ENCODE results near the gene EDEM3.

DNA sequence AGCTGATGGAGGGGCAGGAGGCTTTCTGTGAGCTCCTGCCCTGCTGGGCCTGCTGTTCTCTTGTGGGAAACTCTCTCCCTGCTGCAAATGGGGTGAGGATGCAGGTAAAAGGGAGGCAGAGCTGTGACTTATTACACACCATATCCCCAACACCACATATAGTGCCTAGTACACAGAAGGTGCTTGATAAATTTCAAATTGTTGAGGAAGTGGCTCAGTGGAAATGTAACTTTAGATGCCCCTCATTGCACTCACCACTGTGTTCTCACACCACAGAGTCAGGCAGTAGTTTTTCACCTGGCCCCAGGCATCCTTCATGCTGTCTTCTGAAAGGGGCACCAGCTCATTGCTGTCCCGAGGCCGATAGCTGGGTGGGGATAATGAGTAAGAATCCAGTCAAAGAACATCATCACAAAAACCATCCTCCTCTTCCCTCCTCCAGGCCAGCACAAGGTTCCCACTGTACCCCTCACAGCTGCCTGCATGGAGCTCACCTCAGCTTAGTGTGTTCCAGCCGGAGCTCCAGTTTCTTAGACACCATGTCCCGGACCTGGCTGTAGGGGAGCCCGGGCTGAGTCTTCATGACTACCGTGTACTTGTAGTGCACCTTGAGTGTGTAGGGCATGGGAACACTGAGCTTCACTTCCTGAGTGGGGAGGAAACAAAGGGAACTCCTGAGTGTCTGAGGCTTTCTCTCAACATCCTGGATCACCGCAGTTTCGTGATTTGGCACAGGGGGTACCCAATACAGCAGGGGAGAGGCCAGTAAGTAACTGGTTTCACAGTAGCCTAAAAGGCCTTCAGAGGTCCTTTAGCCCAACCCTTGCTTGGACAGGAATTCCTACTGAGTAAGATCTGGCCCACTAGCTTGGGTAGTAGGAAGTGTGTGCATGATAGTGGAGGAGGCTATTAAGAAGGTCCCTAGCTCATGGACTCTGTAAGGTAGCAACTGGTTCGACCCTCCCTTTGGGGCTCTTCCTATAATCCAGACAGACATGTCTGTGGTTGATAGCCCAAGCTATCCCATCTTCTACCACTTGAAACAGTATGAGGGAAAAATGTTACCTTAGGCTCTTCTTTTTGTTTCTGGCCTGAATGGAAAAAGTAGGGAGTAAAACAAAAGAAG is 27.0 kb downstream of the NCF2 start:
- PRO-cap, result no peak

- PRO-cap, result no peak
Observed at GRCh38 chr1:183567495-183567928, 22.7 kb downstream of the NCF2 start.

- PRO-cap, result bidirectional peak, plus-strand start at chr1:183580522, minus-strand start at chr1:183580425
Observed at GRCh38 chr1:183580237-183580741, 10.0 kb downstream of the NCF2 start.

- PRO-cap, result unidirectional peak, plus-strand start at chr1:183655998
Observed at GRCh38 chr1:183655776-183656055, 2.6 kb upstream of the APOBEC4 start.

GRCh38 chr1:183812896-183813503 is 8.1 kb downstream of the RGL1 start:
- PRO-cap, result no peak

DNA sequence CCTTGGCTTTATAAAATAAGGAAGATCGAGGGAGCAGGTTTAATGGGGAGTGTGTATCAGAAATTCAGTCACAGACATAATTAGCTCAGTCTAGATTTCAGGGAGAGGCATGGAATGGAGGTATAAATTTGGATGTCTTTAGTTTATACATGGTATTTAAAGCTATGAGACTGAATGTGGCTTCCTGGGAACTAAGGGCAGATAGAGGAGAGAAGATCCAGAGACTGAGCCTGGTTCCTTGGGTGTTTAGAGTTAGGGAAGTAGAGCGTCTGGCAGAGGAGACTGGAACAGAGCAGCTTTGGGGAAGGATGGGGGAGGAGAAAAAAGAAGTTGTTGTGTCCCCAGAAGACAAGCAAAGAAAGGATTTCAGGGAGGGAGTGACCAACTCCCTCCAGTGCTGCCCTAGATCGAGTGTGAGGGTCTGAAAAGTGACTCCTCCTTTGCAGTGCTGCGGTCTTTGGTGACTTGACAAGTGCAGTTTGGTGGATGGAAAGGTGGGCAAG is 62.2 kb downstream of the RGL1 start:
- PRO-cap, result no peak

DNA sequence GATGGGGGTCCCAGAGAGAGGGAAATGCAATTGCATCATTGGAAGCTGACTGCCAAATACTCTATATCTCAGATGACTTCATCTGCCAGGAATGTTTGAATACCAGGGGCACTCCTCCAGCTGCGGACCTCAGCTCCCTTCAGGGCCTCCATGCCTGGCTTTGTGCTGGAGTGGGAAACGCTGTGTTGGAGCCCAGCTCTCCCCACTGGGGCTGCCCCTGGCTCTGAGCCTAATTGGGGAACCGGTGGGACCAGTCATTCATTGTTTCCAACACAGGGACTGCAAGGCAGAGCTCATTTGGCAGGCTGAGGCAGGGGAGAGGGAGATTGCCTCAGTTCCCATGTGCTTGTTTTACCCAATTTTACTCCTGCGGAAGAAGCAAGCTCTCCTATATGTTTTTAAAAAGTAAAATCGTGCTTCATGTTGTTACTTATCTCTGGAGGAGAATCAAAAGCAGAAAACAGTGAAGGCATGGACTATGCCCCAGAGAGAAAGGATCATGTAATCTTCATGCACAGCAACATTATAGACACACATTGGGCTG is 76.9 kb downstream of the RGL1 start:
- PRO-cap, result no peak

DNA sequence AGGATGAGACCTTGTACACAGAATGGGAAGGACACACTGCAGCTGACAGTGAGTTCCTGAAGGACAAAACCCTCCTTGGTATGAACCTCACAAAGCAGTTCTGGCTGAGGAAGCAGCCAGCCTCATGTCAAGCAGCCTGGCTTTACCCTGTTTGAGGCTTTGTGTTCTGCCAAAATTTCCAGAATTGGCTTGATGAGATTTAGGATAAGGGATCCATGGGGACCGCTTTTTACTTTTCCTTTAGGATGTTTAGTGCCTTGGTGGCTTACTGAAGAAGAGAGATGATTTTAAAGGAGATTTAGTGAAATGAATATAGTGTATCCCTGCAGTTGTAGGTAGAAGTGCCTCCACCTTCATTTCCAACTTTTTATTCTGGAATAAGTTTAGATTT is 93.8 kb downstream of the RGL1 start:
- PRO-cap, result no peak

- PRO-cap, result no peak
Observed at GRCh38 chr1:184395860-184396338, 9.1 kb downstream of the C1orf21 start.

DNA sequence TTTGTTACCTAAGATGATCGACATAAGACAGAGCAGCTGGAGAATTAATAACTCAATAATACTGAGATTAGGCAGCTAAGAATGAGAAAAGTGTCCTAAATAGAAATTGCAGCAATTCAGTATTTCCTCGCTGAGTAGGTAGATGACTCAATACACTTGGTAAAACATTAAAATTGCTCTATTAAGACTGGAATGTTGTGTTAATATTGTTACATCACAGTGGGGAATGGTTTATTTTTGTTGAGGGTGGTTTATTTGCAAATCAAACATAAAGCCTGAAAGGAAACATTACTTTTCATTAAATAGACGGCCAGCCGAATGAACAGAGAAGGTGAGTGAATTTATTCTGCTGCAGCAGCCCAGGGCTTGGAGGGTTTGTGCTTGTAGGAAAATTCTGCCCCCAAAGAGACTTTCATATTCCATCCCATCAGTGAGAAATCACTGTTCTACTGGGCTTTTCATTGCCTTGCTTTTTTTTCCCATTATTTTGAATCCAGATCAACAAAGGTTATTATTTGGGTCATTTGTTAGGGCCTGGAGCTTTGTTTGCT is 21.3 kb downstream of the C1orf21 start:
- PRO-cap, result no peak

DNA sequence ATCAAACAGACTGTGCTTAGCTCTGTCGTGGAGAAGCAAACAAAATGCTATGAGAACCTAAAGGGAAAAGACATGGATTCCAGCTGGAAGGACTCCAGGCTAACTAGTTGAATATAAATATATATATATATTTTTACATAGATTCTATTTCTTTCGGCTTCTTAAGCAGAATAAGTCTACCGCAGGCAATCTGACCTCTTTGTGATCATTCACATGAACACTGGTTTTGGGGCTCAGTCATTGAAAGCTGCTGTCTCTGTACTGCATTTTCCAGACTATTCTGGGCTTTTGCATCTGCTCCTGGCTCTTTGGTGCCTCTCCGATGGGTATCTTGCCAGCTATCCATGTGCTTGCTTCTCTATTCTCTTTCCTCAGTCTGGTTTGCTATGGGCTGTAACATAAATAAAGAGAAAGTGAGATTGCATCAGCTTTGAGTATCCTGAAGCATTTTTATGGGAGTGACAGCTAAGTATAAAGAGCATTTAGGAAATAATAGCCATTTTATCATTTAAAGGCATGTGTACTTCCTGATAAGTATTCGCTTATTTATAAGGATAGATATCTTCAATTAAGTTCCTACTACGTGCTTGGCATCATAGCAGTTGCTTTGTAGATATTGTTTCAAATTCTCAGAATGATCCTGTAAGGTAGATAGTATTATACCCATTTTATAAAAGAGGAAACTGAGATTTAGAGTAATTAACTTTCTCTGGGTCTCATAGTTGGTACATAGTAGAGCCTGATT is 70.7 kb downstream of the C1orf21 start:
- PRO-cap, result no peak

GRCh38 chr1:184556595-184557288 is 169.9 kb downstream of the C1orf21 start:
- PRO-cap, result no peak

- PRO-cap, result bidirectional peak, plus-strand start at chr1:184754696, minus-strand start at chr1:184754850
Observed at GRCh38 chr1:184754485-184755534, at the start of gene EDEM3. EDEM3 (minus strand) TSS chr1:184754858.

DNA sequence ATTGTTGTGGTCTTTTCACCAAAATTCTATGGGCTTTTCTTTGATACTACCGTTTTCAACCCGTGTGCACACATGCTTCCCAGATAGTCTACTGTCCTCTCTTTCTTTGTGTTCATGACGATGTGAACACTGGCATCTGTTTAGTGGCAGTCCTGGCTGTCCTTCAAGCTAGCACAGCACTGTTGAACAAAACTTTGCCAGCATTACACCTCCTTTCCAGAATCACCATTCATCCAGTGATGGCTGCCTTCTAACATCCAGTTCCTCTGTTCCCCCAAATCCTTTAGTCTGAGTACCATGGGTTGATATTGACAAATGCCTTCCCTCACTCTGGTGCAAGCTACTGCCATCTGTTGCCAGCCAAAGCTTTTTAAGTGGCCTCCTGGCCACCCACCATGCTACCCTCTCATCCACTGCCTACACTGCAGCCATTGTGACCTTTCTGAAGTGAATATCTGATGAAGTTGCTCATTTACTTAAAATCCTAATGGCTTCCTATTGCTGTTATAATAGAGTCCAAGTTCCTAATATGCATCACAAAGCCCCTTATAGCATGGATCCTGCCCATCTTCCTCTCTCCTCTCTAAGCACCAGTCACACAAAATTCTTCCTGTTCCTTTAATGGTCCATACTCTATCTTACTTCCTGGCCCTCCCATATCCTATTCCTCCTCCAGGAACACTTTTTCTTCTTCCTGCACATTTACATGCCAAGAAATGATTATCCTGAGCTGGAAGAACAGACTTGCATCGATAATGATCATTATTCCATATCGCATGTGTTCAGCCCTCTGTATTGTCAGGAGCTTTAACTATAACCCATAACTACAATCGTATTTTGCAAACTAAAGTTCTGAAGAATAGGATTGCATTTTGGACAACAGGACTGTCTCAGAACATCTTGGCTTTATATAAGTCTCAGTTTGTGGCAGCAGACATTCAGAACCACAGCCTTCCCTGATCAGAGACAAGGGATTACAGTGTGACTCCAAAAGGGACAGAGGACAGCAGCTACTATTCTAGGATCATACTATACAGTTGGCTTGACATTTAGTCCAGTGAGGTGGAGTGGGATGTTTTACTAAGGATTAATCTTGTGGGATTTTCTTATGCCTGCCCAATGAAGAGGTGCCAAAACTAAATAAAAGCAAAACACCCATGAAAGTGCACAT is 94.0 kb downstream of the NIBAN1 start:
- PRO-cap, result no peak

DNA sequence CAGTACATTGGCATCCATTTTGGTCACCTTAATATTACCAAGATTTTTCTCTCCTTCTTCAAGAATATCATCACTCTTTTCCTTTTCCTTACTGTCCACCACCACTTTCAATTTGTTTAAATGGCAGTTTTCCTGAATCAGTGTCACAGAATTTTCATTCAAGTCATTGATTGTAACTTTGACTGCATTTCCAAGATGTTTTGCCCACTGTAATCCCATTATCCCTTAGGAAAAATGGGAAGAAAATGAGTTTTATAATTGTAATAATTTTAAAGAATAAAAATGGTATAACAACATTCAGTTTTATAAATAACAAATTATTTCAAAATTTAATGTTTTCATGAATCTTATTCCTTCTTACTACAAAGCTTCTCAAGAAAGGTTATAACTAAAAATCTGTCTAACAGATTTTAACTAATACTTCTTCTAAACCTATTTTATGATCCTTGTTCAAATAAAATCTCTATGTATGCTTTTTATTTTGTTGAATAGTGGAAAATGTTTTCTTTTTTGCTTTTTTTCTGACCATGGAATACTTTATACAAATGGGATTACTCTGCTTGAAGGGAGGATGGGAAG is 16.7 kb downstream of the TRMT1L start:
- PRO-cap, result no peak

GRCh38 chr1:185281074-185281869 is 35.8 kb downstream of the IVNS1ABP start:
- PRO-cap, result no peak

DNA sequence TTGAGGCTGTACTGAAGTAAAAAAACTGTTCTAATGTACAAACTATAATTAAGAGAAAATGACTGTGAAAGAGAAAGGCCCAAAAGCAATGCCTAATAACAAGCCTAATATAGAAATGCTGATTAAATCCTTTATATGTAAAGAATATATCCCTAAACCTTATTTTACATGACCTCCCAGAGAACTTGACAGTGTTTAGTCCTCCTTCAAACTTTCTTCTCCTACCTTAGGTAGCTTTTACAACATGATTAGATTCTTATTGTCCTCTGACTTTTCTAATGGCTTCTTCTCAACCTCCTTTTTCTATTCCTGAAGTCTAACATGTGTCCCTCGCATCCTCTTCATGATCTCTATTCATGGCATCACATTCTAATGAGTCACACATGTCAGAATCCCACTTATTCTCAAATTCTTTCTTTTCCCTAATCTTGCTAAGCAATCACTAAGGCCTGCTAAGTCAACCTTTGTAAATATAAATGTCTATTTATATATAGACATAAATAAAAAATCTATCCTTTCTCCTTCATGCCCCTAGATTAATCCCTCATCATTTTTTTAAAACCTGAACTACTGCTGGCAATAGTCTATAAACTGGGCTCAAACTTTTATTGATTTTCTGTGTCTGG is 13.8 kb downstream of the IVNS1ABP start:
- PRO-cap, result no peak

DNA sequence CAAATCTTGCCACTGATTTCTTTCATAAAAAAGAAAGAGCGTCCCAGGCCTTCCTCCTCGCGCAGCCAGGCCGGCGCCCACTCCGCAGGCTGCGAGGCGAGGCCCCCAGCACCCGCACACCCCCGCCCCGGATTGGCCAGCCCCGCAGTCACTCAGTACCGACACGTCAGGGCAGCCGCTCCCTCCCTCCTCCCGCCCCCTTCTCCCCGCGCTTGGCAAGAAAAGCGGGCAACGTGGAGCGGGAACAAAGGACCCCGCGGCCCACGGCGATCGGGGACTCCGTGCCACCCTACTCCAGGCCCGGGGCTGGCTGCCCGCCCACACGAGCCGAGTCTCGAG is 934 bp downstream of the IVNS1ABP start:
- PRO-cap, result unidirectional peak, plus-strand start at position 218 of the sequence

DNA sequence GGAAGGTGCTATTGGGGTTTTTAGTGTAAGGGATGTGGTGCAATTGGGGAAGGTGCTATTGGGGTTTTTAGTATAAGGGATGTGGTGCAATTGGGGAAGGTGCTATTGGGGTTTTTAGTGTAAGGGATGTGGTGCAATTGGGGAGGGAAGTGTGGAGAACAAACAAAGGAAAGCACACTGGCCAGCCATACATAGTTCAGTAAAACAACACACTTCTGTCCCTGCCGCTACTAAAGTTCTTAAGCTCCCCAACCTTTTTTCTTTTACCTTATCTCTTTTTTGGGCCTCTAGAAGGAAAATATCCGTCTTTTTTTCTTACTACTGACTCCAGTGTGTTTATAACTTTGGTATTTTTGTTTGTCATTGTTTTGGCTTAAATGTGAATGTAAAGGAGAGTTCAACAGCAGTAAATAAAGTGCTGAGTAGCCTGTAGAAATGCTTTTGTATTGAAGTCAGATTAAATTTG is 103.8 kb upstream of the IVNS1ABP start:
- PRO-cap, result no peak

DNA sequence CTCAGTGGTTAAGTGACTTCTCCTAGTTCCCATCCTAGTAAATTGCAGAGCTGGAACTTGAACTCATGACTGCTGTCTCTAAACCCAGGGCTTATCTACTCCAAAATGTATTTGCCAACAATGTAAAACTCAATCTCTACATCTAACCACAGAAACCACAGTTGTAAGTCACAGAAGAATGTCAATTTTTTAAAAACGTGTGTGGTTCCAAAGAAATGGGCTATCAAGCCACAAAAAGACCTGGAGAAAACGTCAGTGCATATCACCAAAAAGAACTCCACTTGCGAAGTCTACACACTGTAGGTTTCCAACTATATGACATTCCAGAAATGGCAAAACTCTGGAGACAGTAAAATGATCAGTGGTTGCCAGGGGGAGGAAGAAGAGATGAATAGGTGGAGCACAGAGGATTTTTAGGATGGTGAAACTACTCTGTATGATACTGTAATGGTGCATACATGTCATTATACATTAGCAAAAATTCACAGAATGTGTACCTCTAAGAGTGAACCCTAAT is 172.5 kb upstream of the HMCN1 start:
- PRO-cap, result no peak